Jurkat, Clone E6-1 (cell line): Measurements from ENCODE around the gene IQCA1.

GRCh38 chr2:233693031-233693492 lies 372 bp downstream of the UGT1A6 start:
- RRBS: no CpG with 5 or more reads among the region's 5 CpGs

- RRBS: no CpG with 5 or more reads among the region's 8 CpGs
These were observed 64.7 kb downstream of the TRPM8 start for GRCh38 chr2:233981809-233982393.

GRCh38 chr2:234164379-234165199 lies 114.1 kb downstream of the SPP2 start:
- RRBS: no CpG with 5 or more reads among the region's 16 CpGs

DNA sequence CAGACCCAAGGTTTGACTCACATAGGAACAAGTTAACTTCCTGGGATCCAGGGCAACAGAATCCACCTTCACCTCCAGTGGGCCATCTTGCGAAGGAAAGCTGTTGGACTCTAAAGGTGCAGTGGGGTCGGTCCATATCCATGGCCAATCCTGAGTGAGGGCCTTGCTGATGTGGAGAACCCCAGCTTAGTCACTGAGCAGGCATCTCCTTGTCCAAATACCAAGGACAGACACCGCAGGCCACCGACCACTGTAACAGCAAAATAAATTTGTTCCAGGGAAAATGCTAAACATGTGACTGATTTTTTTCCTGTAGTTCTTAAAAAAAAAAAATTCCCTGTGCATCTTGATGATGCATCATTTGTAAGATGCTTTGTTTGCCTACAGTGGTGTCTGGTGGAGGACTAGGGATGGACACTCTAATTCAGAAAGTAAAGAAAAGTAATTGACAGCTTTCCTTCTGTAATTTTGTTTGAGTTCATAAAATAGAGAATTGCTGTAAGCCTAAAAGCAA lies 188.8 kb downstream of the ARL4C start:
- RRBS: no CpG with 5 or more reads among the region's 4 CpGs

DNA sequence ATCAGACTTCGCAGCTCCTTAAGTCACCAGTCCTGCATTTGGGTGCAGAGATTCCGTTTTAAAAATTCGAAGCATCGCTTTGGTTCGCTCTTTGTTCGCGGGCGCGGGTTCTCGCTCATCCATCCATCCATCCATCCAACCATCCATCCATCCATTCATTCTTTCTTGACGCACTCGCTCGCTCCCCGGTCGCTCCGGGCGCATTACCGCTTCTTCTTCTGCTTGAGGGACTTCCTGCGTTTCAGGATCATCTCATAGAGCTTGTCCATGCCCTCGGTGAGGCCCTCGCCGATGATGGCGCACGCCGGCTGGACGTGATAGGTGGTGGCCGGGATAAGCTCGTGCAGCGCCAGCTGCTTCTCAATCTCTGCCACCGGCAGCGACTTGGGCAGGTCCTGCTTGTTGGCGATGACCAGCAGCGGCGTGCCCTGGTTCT lies 1.1 kb downstream of the ARL4C start:
- RRBS: 17% methylated on average over 9 of the region's 34 CpGs

DNA sequence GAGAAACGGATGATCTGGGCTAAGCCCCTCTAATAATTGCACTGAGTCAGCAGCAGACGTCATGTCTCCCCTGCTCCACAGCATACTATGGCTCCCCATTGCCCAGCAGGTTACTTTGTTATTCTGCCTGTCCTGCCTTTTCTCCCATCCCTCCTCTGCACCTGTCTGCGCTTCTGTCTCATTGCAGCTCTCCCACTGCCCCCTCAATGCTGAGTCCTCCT lies 39.4 kb upstream of the ARL4C start:
- RRBS: no CpG with 5 or more reads among the region's 3 CpGs

DNA sequence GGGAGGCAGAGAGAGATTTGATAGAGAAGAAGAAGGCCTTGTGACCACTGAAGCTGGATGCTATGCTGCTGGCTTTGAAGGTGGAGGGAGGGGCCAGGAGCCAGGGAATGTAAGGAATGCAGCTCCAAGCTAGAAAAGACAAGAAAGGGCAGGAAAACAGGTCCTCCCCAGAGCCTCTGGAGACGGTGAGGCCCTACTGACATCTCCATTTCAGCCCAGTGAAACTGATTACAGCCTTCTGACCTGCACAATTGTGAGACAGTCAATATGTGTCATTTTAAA lies 189.6 kb upstream of the ARL4C start:
- RRBS: no CpG with 5 or more reads among the region's 1 CpG

DNA sequence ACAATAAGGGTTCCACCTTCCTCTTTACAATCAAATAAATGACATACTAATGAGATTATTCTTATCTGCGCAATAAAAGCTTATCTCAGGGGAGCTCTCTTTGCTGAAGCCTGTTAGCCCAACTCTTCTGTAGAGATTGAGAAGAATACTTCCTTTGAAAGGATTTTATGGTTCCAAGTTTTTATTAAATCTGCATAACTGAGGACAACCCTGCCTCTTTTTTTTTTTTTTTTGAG lies 4.4 kb downstream of the SH3BP4 start:
- RRBS: no CpG with 5 or more reads among the region's 1 CpG

- RRBS: 14% methylated on average over 1 of the region's 28 CpGs
These were observed 136.5 kb downstream of the SH3BP4 start for GRCh38 chr2:235087847-235089116.

GRCh38 chr2:235444246-235444859 lies 49.5 kb upstream of the AGAP1 start:
- RRBS: no CpG with 5 or more reads among the region's 7 CpGs

DNA sequence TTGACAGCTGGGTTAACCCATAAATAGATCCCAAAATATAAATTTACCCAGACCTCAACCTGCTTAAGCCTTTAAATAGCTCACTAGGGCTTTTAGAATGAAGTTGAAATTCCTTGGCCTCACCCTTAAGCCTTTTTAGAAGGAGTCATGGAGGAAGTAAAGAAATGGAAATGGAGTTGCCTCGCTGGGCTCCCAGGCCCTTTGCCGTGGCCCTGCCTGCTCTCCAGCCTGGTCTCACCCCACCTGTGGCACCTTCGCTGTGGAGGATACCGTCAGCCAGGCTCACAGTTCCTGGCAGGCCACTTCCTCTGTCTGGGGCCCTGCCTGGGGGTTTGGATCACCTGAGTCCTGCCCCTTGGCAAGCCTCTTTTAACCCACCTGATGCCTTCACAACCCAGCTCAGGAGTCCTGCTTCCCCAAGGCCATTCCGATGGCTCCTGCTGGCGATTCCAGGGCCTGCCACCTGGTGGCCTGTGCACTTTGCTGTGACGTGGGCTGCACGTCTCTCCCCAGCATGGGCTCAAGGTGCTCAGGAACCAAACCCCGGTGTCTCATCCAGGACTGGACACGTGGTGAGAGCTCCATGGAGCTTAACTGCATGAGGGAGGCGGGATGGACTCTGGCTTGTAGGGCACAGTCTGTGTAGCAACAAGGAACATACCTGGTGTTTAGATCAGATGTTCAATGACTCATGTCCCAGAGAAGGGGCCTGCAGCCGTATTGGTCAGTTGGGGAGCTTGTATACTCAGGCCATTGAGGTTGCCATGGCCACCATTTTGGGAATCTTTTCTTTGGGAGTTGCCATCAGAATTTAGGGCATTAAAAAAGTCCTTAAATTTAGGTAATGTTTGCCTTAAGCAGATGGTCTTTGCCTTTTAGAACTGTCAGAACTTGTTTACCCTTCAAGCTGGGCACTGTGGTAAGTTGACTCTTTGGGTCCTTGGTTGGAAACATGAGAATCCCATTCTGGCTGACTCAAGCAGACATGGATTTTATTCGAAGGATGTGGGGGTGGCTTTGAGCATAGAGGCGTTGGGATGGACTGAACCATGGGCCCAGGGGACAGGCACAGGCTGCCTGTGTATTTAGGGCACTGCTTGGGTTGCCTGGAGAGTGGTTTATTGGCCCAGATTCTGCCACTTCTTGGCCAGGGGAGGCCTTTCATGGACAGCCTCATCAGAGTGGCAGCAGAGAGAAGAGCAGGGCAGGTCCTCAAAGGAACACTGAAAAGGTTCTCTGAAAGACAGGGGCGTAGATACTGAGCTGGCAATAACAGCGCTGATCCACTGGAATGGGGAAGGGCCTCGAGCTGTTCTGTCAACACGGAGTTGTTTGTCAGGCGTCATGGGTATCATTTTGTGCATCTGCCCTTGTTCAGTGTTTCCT lies 20.9 kb downstream of the AGAP1 start:
- RRBS: no CpG with 5 or more reads among the region's 19 CpGs

DNA sequence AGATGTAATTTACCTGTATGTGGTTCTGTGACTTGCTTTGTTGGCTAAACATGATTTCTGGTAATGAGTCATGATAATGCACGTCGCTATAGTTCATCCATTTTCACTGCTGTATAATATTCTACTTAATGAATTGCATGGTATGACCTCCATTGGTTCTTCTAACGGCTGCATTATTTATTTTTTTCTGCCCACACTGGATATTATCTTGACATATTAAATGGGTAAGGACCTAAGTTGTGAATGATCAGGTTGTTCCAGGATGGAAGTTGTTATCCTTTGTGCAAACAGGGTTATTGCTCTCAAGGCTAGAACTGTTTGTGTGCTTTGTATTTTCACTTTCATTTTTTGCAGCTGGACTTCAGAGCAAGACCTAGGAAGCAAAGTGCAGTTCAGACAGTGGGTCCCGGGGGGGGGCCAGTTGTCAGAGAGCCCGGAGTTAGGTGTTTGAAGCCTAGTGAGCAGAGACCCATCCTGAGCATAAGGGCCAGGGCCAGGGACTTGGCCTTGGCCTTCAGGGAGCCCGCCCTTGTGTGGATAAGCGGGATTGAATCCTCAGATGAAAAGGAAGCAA lies 48.1 kb downstream of the AGAP1 start:
- RRBS: no CpG with 5 or more reads among the region's 7 CpGs

- RRBS: no CpG with 5 or more reads among the region's 25 CpGs
These were observed 49.2 kb downstream of the AGAP1 start for GRCh38 chr2:235542687-235543826.

- RRBS: no CpG with 5 or more reads among the region's 7 CpGs
These were observed 115.1 kb downstream of the AGAP1 start for GRCh38 chr2:235608725-235609467.

DNA sequence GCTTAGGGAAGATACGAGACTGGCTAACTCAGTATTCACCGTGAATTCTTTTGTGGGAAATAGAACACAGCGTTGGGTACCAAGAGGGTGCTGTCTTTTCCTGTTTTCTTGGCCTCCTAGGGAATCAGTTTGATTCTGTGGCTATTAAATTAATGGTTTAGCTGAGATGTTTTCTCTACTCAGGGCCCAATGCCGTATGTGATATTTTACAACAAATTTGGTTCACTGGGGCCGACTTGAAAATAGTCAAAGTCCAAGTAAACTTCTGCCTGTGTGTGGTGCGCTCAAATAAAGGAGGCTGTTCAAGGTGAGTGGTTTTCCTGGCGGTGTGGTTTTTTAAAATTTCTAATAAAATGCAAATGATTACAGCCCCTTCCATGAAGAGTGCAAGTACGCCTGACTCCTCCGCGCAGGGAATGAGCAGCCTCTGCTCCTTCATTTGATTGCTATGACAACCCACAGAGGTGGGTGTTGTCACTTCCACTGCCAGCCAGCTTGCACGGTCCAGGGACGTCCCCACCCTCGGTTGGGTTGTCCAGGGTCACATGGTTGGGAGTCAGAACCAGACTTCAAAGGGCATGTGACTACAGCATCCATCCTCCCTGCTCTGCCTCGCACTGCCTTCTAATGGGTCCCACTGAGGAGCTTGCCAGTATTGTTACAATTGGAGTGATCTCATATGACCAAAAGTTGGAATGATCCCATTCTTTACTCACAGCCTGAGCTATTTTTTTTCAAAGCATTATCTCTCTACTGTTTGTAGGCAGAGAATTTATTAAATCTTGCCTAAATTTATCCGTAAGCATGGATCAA lies 121.1 kb downstream of the AGAP1 start:
- RRBS: no CpG with 5 or more reads among the region's 15 CpGs

GRCh38 chr2:235628132-235628560 lies 134.3 kb downstream of the AGAP1 start:
- RRBS: 13% methylated on average over 1 of the region's 6 CpGs

GRCh38 chr2:235643708-235644512 lies 150.1 kb downstream of the AGAP1 start:
- RRBS: no CpG with 5 or more reads among the region's 15 CpGs

GRCh38 chr2:235715352-235716147 lies 221.7 kb downstream of the AGAP1 start:
- RRBS: no CpG with 5 or more reads among the region's 17 CpGs

- RRBS: 48% methylated on average over 38 of the region's 132 CpGs
These were observed 828 bp downstream of the GBX2 start for GRCh38 chr2:236167022-236168093.

- RRBS: no CpG with 5 or more reads among the region's 57 CpGs
These were observed at the start of gene IQCA1 for GRCh38 chr2:236507138-236507972. Gene IQCA1 (minus strand): TSS chr2:236507476.